ENCODE data around the gene ZNF879.

DNA sequence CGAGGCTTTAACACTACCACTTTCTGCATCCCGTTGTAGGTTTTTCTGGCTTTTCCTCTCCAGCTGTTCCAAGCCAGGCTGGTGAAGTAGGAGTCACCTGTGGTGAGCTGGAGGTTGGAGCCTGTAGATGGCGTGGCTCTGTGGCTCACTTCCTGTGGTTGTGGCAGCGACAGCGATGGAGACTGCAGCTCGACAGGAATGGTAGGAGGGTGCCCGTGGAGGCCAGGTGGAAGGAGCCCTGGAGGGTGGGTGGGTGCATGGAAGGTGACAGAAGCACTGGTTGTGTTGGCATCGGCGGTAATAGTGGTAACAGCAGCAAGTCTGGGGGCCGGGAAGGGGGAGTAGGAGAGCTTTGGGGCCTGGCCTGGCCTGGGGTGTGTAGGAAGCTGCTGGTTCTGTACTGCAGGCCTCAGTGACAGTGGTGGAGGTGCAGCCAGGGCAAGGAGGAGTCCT is 186.7 kb downstream of the PROP1 start:
- PRO-cap = no peak

GRCh38 chr5:178045932-178046341 is 49.9 kb upstream of the PROP1 start:
- PRO-cap = no peak

GRCh38 chr5:178206985-178207670 is 2.8 kb downstream of the HNRNPAB start:
- PRO-cap = no peak

GRCh38 chr5:178220617-178221245 is 11.9 kb downstream of the PHYKPL start:
- PRO-cap = no peak

DNA sequence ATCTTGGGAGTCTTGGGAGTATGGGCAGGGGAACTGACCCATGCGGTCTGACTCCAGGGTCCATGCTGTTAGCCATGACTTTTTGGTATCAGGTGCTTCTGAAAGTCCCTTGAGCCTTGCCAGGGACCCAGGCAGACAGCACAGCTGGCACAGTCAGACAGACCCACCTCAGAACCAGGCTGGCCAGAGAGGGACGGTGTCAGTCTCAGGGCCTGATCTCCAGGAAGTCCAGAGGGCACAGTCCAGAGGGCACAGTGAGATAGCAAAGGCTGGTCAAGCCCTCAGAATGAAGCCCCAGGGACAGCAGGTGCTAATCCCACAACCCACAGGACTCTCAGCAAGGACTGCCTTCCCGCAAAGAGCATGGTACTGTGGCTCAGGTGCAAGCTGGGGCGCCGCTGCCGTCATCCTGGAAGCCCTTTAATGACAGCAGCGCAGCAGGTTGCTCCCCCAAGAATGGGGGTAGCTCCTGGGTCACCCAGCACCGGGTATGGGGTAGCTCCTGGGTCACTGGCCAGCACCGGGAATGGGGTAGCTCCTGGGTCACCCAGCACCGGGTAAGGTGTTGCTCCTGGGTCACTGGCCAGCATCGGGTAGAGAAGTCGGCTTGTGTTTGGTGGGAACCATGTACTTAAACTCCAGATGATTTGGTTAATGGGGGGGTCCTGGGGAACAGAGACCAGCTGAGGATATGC is 105.6 kb upstream of the PHYKPL start:
- PRO-cap = no peak

- PRO-cap = no peak
Observed at GRCh38 chr5:178442438-178443014, 147.7 kb downstream of the COL23A1 start.

GRCh38 chr5:178467582-178468393 is 122.4 kb downstream of the COL23A1 start:
- PRO-cap = no peak

- PRO-cap = no peak
Observed at GRCh38 chr5:178832387-178832953, 27.3 kb upstream of the ZNF354B start.

- PRO-cap = bidirectional peak, plus-strand start at chr5:179024057, minus-strand start at chr5:179024011
Observed at GRCh38 chr5:179023379-179024352, at the start of gene ZNF879. Gene ZNF879 (plus strand): TSS chr5:179023804.

- PRO-cap = no peak
Observed at GRCh38 chr5:179166916-179167394, 106.8 kb downstream of the ZNF354C start.

GRCh38 chr5:179276421-179276794 is 68.9 kb downstream of the ADAMTS2 start:
- PRO-cap = no peak

GRCh38 chr5:179533818-179534264 is 16.5 kb upstream of the RUFY1 start:
- PRO-cap = no peak

DNA sequence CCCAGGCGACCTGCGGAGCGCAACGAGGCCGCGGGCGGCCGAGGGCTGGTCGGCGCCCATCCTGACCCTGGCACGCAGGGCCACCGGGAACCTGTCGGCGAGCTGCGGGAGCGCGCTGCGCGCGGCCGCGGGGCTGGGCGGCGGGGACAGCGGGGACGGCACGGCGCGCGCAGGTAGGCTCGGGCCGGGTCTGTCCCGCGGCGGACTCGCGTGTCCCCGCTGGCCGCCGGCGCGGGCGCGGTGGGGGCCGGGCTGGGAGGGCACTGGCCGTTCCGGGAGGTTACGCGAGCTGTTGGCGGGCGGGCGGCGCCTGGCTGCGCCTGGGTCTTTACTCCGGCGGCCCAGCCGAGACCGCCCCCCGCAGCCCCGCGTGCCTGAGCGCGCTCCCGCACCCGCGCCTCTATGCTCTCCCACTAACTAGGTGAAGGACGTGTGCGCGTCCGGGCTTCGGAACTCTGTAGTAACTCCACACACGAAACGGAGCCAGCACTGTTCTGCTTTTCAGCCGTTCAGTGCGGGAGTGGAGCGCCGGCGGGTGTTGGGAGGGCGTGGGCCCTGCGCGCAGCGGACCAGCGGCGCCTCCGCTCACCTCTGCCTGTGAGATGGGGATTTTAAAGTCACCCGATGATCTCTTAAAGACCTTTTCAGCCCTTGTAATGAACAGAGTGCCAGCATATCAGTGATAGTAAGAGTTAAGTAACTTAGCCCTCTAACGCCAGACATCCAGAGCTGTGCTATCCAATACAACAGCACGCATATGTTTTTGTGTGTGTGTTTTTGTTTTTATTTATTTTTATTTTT is 553 bp downstream of the RUFY1 start:
- PRO-cap = bidirectional peak, plus-strand start at position 118 of the sequence, minus-strand start at position 84 of the sequence

DNA sequence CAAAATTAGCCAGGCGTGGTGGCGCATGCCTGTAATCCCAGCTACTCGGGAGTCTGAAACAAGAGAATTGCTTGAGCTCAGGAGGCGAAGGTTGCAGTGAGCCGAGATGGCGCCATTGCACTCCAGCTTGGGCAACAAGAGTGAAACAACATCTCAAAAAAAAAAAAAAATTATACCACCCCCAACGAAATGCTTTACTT is 8.0 kb downstream of the RUFY1 start:
- PRO-cap = no peak

DNA sequence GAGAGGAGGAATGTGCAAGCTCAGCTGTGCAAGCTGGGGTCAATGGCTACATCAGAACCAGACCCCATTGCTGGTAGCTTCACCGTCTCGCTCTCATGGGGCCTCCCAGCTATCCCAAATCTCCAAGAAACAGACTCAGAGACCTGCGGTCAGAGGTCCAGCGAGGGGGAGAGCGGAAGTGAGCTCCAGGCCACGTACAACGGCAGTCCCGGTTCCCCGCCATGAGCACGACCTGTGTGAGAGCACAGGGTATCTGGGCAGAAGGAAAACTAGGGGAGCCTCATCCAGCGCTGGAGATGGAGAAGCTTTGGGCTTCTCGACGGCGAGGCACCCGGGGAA is 23.3 kb downstream of the CBY3 start:
- PRO-cap = no peak

DNA sequence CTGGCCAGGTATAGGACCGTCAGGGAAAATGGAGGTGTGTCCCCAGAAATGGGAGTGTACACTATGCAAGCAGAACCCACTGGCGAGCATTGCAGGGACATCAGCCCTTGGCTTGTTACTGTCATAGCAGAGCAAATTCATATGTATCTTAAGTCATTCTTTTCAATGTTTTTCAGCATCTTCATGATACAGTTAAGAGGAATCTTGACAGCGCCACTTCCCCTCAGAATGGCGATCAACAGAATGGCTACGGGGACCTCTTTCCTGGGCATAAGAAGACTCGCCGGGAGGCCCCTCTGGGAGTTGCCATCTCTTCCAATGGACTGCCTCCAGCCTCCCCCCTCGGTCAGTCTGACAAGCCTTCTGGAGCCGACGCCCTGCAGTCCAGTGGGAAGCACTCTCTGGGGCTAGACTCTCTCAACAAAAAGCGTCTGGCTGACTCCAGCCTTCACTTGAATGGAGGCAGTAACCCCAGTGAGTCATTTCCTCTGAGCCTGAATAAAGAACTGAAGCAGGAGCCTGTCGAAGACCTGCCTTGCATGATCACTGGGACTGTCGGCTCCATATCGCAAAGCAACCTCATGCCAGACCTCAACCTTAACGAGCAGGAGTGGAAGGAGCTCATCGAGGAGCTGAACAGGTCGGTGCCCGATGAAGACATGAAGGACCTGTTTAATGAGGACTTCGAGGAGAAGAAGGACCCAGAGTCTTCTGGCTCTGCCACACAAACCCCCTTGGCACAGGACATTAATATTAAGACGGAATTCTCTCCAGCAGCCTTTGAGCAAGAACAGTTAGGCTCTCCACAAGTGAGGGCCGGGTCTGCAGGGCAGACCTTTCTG is 28.4 kb upstream of the LTC4S start:
- PRO-cap = no peak

DNA sequence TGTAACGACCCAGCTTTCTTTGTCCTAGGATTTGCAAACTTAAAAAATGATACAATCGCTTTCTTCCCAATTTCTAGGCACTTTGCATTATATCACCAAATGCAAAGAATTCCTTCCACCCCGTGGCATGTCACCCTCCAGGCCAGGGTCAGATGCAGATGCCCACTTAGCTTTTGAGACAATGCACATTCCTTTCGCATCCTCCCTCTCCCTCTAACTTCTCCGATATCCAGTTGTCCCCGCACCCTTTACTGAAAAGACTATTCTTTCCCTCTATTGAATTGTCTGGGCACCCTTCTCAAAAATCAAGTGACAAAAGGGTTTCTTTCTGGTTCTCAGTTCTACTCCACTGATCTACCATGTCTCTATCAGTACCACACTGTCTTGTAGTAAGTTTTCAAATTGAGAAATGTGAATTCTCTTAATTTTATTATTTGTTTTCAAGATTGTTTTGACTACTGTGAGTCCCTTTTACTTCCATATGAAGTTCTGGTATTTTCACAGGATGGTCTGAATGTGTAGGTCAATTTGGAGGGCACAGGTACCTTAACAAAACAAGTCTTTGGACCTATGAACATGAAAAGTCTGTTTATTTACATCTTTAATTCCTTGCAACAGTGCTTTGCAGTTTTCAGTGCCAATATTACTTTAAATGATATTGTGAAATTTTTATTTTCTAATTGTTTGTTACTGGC is 17.2 kb downstream of the RNF130 start:
- PRO-cap = no peak

DNA sequence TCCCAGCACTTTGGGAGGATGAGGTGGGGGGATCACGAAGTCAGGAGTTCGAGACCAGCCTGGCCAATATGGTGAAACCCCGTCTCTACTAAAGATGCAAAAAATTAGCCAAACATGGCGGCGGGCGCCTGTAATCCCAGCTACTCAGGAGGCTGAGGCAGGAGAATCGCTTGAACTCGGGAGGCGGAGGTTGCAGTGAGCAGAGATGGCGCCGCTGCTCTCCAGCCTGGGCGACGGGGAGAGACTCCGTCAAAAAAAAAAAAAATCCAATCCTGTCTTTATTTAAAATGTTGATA is 18.2 kb upstream of the RNF130 start:
- PRO-cap = no peak

GRCh38 chr5:180208184-180208632 is 803 bp downstream of the RASGEF1C start:
- PRO-cap = no peak

GRCh38 chr5:180354058-180354530 is 958 bp upstream of the GFPT2 start:
- PRO-cap = no peak

Measured in left common carotid artery plus branches (tissue), 1 donor.